Measurements from ENCODE around the genes SH2B2, DNAJC2, RELN and PUS7.

DNA sequence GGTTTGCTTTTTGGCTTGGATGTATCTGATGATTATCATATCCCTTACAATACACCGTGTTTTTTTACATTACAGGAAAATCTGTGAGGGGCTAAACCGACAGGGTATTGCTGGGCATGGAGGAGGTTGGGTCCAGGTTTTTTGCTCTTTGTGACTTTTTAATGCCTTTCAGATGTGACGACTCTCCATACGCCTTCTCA, 95.2 kb downstream of the CUX1 start:
- PRO-cap, result no peak

DNA sequence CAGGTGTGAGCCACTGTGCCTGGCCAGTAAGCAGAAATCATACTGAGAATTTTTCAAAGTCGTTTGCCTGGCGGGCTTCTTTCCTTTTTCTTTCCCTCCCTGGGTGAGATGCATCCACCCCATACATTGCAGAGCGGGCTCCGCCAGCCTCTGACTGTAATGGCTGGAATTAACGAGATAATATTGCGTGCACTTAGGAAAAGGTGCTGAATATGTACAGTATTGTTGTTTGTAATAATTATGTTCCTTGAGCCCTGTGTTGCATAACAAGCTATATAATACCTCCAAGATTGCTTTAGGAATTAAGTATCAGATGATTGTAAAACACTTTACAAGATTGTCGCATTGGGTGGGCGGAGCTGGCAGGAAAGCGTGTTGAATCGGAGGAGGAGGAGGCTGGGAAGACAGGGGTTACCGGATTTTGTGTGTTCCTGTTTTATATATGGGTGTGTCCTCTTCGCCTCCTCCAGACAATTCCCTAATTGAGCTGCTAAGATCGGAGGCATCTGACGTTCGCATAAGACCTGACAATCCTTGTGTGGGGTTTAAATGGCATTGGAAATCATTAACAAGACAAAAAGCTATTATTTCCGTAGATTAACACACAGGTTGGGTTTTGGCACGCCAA, 193.1 kb upstream of the SH2B2 start:
- PRO-cap, result no peak

- PRO-cap, result no peak
Measured at GRCh38 chr7:102273914-102274452, 12.7 kb upstream of the SH2B2 start.

DNA sequence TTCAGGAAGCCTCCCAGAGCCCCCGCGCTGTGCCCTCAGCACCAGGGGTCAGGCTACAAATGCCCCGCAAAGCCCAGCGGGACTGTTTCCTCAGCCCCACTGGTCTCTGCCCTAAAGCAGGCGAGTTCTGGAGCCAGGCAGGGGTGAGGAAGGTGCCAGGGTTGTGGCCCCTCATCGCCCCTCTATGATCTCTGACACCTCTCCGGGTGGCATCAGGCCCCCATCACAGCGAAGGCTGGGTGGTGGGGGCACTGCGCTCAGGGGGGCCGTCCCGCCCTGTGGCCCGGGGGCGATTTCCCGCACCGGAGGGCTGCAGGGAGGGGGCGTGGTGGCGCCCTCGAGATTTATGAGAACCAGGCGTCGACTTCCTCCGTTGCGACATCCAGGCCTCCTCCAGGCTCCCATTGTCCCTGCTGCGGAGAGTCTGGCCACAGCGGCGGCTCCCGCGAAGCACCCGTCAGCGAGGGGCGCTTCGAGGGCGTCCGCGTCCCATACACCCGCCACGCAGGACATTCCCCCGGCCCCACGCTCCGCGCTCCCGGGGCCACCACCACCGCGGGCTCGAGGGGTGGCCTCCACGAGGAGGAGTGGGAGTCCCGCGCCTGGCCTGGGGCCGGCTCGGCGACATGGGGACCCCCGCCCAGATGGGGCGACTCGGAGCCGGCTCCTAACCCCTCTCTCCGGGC, 566 bp upstream of the SH2B2 start:
- PRO-cap, result unidirectional peak, plus-strand start at position 407 of the sequence

- PRO-cap, result bidirectional peak, plus-strand start at chr7:102286913, minus-strand start at chr7:102286725
Measured at GRCh38 chr7:102286645-102287322, at the start of gene SH2B2. Gene SH2B2 (plus strand): TSS chr7:102286868.

DNA sequence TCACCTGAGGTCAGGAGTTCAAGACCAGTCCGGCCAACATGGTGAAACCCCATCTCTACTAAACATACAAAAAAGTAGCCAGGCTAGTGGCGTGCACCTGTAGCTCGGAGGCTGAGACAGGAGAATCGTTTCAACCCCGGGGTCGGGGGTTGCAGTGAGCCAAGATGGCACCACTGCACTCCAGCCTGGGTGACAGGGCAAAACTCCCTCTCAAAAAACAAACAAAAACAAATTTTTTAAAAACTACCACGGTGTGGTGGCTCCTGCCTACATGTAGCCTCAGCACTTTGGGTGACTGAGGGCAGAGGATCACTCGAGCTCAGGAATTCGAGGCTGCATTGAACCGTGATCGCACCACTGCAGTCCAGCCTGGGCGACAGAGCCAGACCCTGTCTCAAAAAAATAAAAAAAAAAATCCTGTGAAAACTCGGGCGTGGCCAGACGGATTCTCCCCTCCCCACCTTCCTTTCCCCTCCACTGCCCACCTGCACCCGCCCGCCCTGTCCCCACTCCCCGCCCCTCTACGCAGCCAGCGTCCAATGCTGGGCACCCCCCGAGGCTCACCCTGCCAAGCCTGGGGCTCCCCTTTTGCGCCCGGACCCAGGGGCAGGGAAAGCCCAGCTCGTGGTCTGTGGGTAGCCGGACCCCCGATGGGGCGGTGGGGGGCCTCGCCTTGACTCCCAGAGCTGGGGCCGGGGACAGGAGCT, 654 bp upstream of the ORAI2 start:
- PRO-cap, result no peak

- PRO-cap, result no peak
Measured at GRCh38 chr7:102875803-102876405, 36.9 kb upstream of the LRRC17 start.

DNA sequence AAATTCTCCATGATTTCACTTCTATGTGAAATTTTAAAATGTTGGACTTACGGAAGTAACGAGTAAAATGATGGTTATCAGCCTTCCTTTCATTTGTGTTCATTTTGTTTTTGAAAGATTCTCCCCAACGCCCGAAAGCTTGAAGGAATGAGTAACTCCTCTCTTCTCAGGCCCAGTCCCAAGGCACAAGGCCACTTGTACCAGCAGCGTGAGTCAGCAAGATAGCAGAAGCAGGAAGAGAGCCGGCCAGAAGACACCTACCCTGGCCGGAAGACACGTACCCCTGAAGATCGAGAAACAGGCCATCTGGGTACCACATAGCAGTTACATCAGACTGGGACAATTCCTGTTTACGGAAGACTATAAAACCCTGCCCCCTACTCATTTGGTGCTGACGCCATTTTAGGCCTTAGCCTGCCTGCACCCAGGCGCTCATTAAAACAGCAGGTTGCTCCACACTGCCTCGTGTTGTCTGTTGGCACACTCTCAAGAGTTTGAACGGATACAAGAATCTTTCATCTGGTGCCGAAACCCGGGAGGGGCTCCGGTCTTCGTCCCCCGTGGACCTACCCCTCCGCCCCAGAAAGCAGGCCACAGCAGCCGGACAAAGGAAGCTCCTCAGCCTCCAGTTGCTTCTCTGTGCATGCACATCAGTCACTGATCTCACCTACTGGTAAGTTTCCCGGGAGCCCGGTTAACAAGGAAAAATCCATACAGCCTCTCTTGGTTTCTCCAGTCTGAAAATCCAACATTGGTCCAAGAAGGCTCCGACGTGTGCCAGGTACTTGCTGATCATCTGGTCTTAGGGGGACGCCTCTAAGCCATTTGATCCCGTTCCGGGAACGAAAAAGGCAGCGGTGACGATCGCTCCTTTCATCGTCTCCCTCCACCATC, 60.5 kb downstream of the LRRC17 start:
- PRO-cap, result no peak

- PRO-cap, result no peak
Measured at GRCh38 chr7:103073783-103074430, 1.0 kb upstream of the ARMC10 start.

DNA sequence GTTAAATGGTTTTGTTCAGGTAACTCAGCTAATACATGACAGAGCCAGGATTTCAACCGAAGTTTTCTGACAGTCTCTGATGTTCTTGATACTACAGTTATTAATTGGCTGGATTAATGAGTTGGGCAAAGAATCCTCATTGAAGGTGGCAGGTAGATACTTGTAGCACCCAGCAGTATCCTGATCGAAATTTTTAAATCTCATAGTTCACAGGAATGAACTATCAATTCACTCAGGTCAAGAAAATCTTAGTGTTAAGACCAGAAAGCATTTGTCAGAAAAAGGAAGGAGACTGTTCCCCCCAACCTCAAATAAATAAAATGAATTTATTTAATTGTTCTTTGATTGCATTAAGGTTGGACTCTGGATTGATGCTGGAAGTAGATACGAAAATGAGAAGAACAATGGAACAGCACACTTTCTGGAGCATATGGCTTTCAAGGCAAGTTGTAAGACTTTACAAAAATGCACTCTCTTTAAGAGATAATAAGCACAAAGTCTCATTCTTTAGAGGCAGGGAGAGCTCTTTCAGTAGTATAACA, 1.9 kb downstream of the PMPCB start:
- PRO-cap, result no peak

GRCh38 chr7:103311880-103312393, 14.7 kb downstream of the PMPCB start:
- PRO-cap, result no peak

GRCh38 chr7:103343736-103345033, at the start of gene DNAJC2:
Gene DNAJC2 (minus strand): TSS chr7:103344767.
- PRO-cap, result bidirectional peak, plus-strand start at chr7:103344384, minus-strand start at chr7:103344255; bidirectional peak, plus-strand start at chr7:103344856, minus-strand start at chr7:103344731

DNA sequence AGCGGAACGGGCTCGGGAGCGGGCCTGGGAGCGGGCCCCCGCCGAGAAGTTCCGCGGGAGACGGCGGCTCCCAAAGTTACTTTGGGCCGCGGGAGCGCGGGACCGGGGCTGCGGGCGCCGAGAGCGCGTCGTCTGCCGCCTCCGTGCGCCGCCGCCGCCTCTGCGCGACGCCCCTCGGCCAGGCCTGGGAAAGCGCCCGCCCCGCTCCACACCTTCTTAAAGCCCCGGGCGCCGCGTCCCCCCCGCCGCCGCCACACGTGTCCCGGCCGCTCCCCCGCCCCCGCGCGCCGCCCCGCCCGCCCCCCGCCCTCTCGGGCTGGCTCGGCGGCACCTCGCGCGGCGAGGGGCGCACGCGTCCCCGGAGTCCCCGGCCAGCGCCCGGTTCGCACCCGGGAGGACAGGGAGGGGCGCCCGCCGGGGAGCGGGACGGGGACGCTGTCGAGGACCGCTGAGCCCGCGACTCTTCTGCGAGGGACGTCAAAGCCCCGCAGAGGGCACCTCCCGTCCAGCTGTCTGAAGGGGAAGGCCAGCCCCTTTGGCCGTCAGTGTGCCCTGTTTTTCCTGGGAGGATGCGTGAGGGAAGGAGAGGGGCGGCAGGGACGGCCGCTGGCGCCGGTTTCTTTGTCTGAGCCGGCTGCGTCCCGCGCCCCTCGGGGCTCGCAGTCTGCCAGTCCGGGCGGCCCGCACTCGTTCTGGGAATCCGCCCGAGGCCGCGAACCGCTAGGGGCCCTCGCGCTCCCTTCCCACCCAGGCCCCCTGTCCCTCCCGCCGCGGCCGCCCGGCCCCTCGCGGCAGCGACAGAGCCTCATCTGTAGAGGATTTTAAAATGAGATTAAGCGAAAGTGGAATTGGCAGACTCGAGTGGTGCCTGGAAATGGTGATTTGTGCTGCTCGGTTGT, at the start of gene RELN:
Gene RELN (minus strand): TSS at position 188 of the 899 bp plus-strand sequence.
- PRO-cap, result unidirectional peak, minus-strand start at position 694 of the sequence

- PRO-cap, result no peak
Measured at GRCh38 chr7:104933378-104934210, 80.4 kb upstream of the KMT2E start.

- PRO-cap, result no peak
Measured at GRCh38 chr7:104999046-104999271, 15.0 kb upstream of the KMT2E start.

DNA sequence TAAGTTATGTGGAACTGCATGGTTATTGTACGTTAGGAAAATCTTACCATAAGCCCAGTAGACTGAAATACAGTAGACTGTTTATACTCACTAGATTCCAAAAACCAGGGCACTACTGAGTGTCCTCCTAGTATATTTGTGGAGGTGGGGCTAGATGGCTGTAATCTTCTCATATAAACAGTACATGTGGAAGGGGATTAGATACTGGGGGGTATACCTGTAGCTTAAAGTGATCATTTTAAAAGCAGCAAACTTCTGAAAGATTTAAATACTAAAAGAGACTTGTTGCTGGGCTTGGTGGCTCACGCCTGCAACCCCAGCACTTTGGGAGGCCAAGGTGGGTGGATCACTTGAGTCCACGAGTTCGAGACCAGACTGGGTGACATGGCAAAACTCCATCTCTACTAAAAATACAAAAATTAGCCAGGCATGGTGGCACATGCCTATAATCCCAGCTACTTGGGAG, 81.7 kb downstream of the KMT2E start:
- PRO-cap, result no peak

GRCh38 chr7:105261761-105262114, 127.0 kb downstream of the SRPK2 start:
- PRO-cap, result no peak

GRCh38 chr7:105268178-105268490, 120.6 kb downstream of the SRPK2 start:
- PRO-cap, result no peak

- PRO-cap, result no peak
Measured at GRCh38 chr7:105448165-105448606, 59.5 kb upstream of the SRPK2 start.

- PRO-cap, result bidirectional peak, plus-strand start at chr7:105521439, minus-strand start at chr7:105521506; bidirectional peak, plus-strand start at chr7:105522009, minus-strand start at chr7:105521964; bidirectional peak, plus-strand start at chr7:105522330, minus-strand start at chr7:105522240
Measured at GRCh38 chr7:105521384-105522574, at the start of gene PUS7. Gene PUS7 (minus strand): TSS chr7:105522271.

Data from A673 (cell line).